Measurements from ENCODE around the genes SETMAR and ARL8B.

GRCh38 chr3:217310-217855, 20.8 kb downstream of the CHL1 start:
- PRO-cap, result no peak
CAGE:
- cytosol, long polyA minus RNA, result no peak
- cytosol, long polyA plus RNA, result no peak
- long polyA plus RNA, result no peak
- nucleus, long polyA minus RNA, result no peak
- nucleus, long polyA plus RNA, result no peak

DNA sequence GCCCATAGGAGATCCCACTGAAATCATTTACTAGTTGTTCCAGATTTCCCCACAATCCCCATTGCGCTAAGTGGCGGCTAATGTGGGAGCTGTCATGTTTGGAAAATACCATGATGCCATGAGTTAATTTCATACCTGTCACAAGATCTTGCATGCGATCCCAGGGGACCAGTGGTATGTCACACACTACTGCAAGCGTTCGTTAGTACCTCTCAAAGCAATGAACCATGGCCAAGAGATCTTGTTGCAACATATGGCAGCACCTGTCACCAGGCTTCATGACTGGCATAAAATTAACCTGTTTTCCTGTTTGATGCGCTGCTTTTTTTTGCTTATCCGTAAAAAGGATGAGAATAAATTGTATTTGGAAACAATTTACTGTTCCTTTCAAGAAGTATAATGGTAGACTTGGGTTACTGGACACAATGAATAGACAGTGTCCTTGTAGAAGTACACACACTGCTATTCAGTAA, 81.8 kb downstream of the CHL1 start:
- PRO-cap, result no peak
CAGE:
- cytosol, long polyA minus RNA, result no peak
- cytosol, long polyA plus RNA, result no peak
- long polyA plus RNA, result no peak
- nucleus, long polyA minus RNA, result no peak
- nucleus, long polyA plus RNA, result no peak

DNA sequence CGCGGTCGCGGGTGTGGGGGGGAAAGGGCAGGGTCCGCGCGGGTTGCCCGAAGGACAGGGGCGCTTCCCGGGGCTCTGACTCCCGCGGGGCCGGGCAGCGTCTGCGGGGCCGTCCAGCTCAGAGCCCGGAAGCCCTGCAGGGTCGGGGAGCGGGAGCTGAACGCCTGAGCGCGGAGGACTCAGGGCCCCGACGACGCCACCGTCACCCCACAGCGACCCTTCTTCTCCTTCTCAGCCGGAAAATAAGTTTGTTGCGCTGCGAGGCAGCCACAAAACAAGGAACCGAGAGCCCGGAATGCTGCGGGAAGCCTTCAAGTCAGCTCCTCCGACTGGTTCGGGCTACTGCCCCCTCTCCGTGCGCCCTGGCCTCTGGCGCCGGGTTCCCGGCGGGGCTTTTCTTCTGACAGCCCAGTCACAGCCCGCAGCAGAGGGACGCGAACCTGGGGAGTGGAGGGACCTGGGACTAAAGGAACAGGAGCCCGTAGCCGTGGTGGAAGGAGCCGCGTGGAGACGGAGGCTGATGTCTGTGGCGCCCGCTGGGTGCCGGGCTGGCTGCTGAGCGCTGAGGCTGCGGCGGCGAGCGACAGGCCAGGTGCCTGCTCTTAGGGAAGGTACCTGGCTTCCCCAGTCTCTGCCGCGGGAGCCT, 496 bp downstream of the CNTN4 start:
- PRO-cap, result no peak
CAGE:
- cytosol, long polyA minus RNA, result no peak
- cytosol, long polyA plus RNA, result no peak
- long polyA plus RNA, result no peak
- nucleus, long polyA minus RNA, result no peak
- nucleus, long polyA plus RNA, result no peak

GRCh38 chr3:2099685-2100121, 1.0 kb downstream of the CNTN4 start:
- PRO-cap, result no peak
CAGE:
- cytosol, long polyA minus RNA, result no peak
- cytosol, long polyA plus RNA, result no peak
- long polyA plus RNA, result no peak
- nucleus, long polyA minus RNA, result no peak
- nucleus, long polyA plus RNA, result no peak

- PRO-cap, result no peak
CAGE:
- cytosol, long polyA minus RNA, result no peak
- cytosol, long polyA plus RNA, result no peak
- long polyA plus RNA, result no peak
- nucleus, long polyA minus RNA, result no peak
- nucleus, long polyA plus RNA, result no peak
These were observed 58.4 kb upstream of the SETMAR start for GRCh38 chr3:4244667-4245272.

DNA sequence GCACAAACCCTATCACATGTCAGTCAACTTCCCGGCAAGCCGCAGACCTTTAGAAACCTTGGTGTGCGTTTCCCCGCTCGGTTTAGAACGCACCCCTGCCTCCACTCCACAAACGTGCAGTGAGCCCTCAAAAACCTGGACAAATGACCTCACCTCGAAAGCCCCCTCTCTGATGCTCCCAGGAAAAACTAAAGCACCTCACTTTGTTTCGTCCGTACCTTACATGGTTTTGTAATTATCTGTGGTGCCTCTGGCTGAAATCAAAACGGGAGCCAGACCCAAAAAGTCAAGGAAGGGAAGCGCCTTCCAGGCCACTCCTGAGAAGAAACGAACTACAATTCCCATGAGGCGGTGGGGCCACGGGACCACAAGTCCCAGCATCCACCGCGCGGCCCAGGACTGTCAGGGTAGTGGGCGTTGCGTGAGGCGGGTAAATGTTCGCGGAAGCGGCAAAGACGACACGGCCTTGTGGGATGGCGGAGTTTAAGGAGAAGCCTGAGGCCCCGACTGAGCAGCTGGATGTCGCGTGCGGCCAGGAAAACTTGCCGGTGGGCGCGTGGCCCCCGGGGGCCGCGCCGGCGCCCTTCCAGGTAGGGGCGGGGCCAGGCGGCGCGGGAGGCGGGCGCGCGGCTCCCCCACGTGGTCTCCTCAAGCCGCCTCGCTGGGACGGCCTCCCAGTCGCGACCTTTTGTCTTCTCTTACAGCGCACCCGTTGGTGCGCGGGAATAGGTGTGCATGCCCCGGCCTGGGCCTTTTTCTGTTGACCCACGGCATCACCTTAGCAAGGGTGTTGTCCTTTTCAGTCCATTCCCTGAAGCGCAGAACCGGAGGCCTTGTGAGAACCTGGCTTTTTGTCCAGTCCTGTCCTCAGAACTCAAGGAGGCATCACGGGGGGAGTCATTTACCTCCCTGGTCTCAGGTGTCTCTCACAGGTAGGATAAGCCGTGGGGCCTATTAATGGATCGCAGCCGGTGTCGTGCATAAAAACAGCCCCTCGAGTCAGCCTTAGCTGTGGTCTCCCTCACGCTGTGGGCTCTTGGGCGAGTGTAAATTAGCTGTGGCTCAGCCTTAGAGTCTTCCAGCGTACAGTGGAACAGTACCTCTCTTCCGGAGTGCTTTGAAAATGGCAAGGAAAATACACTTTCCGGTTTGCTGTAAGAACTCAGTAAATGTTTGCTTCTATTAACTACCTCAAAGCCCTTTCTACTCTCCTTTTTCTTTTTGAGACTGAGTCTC, at the start of gene SETMAR:
Gene SETMAR (plus strand): TSS at position 433 of the 1,236 bp plus-strand sequence.
- PRO-cap, result bidirectional peak, plus-strand start at position 433 of the sequence, minus-strand start at position 319 of the sequence; bidirectional peak, plus-strand start at position 870 of the sequence, minus-strand start at position 863 of the sequence
CAGE:
- cytosol, long polyA minus RNA, result start-site peak on the plus strand centred at position 427 of the sequence, 14 bp wide, 26 reads
- cytosol, long polyA plus RNA, result start-site peak on the plus strand centred at position 446 of the sequence, 35 bp wide, 110 and 170 reads in 2 replicates
- long polyA plus RNA, result start-site peak on the plus strand centred at position 429 of the sequence, 69 bp wide, 117 and 339 reads in 2 replicates
- nucleus, long polyA minus RNA, result start-site peak on the plus strand centred at position 441 of the sequence, 42 bp wide, 94 reads
- nucleus, long polyA plus RNA, result no peak

- PRO-cap, result no peak
CAGE:
- cytosol, long polyA minus RNA, result no peak
- cytosol, long polyA plus RNA, result no peak
- long polyA plus RNA, result no peak
- nucleus, long polyA minus RNA, result no peak
- nucleus, long polyA plus RNA, result no peak
These were observed 195.2 kb downstream of the ITPR1 start for GRCh38 chr3:4688330-4688852.

DNA sequence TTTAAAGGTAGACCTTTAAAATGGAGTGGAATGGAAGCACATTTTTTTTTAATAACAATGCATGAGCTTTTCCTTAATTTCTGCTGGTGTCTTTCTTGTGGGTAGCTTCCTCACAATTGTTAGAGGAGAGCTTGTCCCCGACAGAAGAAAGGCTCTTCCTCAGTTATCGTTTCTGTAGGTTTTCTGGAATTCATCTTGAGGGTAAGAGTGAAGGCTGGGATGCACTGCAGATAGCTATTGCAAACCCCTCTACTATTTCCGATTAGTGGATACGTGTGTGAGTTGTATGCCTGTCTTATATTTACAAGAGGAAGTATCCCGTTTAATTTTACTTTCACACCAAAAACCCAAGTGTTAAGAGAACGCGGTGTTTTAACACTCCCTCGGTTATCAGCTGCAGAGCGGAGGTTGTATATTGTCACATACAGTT, 230.8 kb upstream of the BHLHE40 start:
- PRO-cap, result no peak
CAGE:
- cytosol, long polyA minus RNA, result no peak
- cytosol, long polyA plus RNA, result no peak
- long polyA plus RNA, result no peak
- nucleus, long polyA minus RNA, result no peak
- nucleus, long polyA plus RNA, result no peak

DNA sequence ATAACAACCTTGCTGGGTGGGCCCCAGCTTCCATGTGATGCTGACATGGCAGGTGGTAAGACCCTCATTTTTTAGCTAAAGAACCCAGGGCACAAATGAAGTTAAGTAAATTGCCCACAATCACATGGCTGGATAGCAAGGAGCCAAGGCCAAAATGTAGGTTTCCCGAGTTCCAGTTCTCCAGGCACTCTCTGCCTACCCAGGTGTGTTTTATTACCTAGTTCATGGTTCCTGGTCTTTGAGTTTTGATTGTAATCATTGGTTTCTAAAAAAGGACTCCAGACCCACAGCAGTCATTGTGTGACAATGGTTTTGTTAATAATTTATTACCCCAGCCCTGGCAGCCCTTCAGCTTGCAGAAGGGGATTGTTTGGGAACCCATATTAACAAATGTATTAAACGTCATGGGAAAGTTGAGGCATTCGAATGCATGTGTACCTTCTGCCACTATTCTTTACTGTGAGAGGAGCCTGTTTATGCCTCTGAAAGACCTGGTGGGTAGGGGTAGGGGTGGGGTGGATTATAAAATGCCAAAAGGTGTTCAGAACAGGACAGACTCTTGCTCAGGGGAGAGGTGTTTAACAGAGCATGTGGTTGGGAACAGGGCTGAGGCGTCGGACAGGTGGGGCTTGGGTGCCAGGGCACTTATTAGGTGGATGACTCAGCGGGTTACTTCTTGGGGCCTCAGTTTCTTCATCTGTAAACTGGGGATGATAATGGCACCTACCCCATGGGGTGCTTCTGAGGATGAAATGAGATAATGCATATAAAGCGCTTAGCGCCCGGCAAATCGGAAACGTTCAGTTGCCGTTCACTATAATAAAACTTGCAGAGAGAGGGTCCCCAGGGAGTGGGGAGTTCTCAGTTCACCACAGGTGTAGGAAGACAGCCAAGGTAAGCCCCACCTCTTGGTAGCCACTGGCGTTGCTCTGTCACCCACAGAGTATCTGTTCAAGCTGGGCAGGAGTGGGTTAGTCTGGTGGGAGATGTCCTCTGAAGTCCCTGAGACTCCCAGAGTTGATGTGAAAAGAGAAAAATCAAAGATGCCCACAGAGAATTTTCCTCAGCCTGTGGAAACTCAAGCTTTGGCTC, 221.9 kb upstream of the BHLHE40 start:
- PRO-cap, result no peak
CAGE:
- cytosol, long polyA minus RNA, result no peak
- cytosol, long polyA plus RNA, result no peak
- long polyA plus RNA, result no peak
- nucleus, long polyA minus RNA, result no peak
- nucleus, long polyA plus RNA, result no peak

- PRO-cap, result no peak
CAGE:
- cytosol, long polyA minus RNA, result no peak
- cytosol, long polyA plus RNA, result no peak
- long polyA plus RNA, result no peak
- nucleus, long polyA minus RNA, result no peak
- nucleus, long polyA plus RNA, result no peak
These were observed 171.9 kb upstream of the BHLHE40 start for GRCh38 chr3:4807373-4807697.

DNA sequence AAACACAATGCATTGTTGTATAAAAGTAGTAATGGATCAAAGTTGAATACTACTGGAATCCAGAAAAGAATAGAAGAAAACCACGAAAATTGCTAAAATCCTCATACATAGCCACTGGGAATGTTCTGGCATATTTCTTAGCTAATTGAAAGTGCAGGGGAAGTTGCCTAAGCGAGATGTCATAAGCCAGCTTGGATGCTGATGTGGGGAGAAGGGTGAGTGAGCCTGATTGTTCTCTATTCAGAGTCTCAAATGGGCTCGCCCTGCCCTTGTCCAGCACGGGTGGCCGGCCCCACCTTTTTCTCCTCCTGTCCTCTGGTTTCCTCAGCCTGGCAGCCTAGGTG, 151.1 kb upstream of the BHLHE40 start:
- PRO-cap, result no peak
CAGE:
- cytosol, long polyA minus RNA, result no peak
- cytosol, long polyA plus RNA, result no peak
- long polyA plus RNA, result no peak
- nucleus, long polyA minus RNA, result no peak
- nucleus, long polyA plus RNA, result no peak

- PRO-cap, result no peak
CAGE:
- cytosol, long polyA minus RNA, result no peak
- cytosol, long polyA plus RNA, result no peak
- long polyA plus RNA, result no peak
- nucleus, long polyA minus RNA, result no peak
- nucleus, long polyA plus RNA, result no peak
These were observed 38.4 kb upstream of the BHLHE40 start for GRCh38 chr3:4940951-4941177.

DNA sequence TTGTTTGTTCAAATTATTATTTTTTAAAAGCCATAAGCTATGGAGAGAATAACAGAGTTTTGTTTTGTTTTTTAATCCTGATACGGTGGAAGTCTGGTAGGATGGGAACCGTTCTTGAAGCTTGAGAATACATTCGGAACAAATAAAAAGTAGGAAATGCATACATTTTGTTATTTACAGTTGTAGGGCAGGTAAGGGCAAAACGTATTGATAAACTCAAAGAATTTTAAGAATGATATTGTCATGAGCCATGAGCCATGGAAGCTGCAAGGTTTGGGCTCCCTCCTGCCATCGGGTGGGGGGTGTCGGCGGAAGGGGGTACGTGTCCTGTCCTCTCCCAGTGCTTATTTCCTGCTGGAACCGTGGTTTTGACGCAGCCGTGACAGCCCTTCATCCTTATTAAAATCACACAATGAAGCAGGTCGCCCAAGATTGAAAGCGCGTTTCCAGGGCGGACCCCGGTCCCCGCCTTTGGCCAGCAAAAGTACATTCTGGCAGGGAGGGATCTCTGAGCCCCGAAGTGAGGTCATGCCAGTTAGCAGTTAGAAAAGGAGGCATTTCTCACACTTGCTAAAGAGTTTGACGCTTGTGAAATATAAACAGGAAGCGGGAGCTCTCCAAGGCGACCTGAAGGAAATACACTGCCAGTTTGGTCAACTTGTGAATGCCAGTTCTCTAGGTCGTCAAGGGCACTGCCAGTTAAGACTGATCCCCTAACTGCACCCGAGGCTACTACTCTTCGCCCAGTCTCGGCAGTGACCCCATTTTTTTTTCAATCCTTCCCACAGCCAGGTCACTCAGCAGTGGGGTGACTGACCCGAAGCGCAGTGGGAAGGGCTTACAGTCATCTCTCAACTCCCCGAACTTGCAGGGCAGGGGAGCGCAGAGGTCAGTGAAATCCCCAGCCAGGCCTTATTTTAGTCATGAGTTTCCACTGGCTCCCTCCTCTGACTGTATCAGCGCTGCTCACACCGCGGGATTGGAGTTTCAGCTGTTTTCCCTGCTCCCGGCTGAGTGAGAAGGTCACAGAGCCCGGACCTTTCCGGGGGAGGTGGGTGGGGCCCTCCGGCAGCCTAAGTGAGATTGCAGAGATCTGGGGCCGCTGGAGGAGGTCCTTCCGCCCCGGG, 2.2 kb upstream of the BHLHE40 start:
- PRO-cap, result bidirectional peak, plus-strand start at position 602 of the sequence, minus-strand start at position 473 of the sequence; bidirectional peak, plus-strand start at position 1,080 of the sequence, minus-strand start at position 981 of the sequence
CAGE:
- cytosol, long polyA minus RNA, result no peak
- cytosol, long polyA plus RNA, result no peak
- long polyA plus RNA, result no peak
- nucleus, long polyA minus RNA, result no peak
- nucleus, long polyA plus RNA, result no peak

DNA sequence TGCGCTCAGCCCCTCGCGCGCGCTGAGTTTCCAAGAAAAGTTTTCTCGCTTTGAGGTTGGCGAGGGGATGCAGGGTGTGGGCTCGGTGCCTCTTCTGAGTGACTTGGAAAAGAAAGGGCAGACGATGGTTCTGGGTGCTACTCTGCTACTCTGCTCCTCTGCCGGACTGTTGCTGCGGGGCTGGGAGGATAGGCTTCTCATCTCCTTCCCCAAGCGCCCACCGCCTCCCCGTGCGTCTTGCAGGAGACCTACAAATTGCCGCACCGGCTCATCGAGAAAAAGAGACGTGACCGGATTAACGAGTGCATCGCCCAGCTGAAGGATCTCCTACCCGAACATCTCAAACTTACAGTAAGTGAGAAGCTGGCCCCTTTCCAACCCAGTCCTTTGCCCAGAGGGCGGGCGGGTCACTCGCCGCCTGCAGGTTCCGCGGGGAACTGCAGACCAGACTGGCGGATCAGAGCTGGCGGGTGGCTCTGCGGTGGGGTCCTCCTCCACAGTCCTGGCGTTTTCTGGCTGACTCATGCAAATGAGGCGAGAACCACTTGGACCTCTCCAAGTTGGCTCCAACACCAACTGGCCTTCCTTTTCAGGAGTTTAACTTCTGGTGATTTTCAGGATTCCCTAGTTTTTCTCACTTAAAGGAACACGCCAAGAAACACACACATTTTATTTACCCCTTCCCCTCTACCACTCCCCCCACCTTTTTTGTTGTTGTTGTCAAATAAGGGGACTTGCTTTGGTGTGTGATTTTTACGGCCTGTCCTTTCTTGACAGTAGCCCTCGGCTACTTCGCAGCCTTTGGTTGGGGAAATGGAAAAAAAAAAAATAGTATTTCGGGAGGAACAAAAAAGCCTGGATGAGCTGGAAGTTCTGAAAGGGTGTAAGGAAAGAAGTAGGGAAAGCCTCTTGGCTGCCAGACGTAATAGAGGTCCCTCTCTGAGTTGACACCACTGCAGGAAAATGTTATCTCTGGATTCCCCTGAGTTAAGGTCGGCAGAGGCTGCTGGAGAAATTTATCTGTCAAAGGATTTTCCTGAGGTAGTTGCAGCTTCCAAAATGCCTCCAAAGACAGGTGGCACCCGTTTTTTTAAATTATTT, 1.2 kb downstream of the BHLHE40 start:
- PRO-cap, result bidirectional peak, plus-strand start at position 442 of the sequence, minus-strand start at position 329 of the sequence
CAGE:
- cytosol, long polyA minus RNA, result start-site peak on the plus strand centred at position 573 of the sequence, 72 bp wide, 8 reads
- cytosol, long polyA plus RNA, result no peak
- long polyA plus RNA, result no peak
- nucleus, long polyA minus RNA, result no peak
- nucleus, long polyA plus RNA, result no peak

DNA sequence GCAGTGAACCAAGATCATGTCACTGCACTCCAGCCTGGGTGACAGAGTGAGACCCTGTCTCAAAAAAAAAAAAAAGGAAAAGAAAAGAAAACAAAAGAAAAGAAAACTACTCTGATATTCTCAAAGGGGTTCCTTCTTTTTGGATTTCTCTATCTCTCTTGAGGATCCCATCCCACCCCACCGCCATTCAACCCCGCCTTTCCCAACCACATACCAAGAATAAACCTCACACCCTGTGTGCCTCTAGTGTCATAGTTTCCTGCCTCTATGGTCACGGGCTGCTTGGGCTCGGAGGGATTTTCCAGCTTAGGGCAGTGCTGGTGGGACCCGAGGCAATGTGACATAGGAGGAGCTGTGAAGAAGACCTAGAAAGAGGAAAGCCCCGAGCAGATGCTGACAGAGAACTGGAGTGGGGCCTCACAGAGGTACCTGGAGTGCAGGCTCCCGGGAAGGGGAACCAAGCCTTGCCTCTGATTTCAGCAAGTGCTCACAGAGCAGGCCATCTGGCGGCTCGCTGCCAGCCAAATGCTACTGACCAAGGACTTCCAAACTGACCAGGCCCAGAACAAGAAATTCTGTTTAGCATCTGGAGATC, 27.5 kb downstream of the BHLHE40 start:
- PRO-cap, result no peak
CAGE:
- cytosol, long polyA minus RNA, result no peak
- cytosol, long polyA plus RNA, result no peak
- long polyA plus RNA, result no peak
- nucleus, long polyA minus RNA, result no peak
- nucleus, long polyA plus RNA, result no peak

DNA sequence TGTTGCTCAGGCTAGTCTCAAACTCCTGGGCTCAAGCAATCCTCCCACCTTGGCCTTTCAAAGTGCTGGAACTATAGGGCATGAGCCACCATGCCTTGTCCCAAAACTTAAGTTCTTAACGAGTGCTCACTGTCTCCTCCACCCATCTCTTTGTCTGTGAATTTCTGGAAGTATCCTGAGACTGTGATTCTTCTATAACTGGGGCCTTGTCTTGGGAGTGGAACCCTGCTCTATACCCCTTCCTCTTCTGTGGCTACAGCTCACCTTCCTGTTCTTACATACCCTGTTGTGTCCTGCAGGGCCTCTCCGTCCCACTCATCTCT, 66.9 kb upstream of the ARL8B start:
- PRO-cap, result no peak
CAGE:
- cytosol, long polyA minus RNA, result no peak
- cytosol, long polyA plus RNA, result no peak
- long polyA plus RNA, result no peak
- nucleus, long polyA minus RNA, result no peak
- nucleus, long polyA plus RNA, result no peak

GRCh38 chr3:5121871-5122739, at the start of gene ARL8B:
Gene ARL8B, plus strand, starts transcription at chr3:5122292.
- PRO-cap, result unidirectional peak, plus-strand start at chr3:5122292; bidirectional peak, plus-strand start at chr3:5122514, minus-strand start at chr3:5122467; unidirectional peak, minus-strand start at chr3:5122690
CAGE:
- cytosol, long polyA minus RNA, result start-site peak on the plus strand at chr3:5122273-5122296, 525 reads
- cytosol, long polyA plus RNA, result start-site peak on the plus strand at chr3:5122264-5122386, 1,009 and 1,332 reads in 2 replicates
- long polyA plus RNA, result start-site peak on the plus strand at chr3:5122263-5122357, 1,493 and 2,252 reads in 2 replicates
- nucleus, long polyA minus RNA, result start-site peak on the plus strand at chr3:5122287-5122349, 1,304 reads
- nucleus, long polyA plus RNA, result start-site peak on the plus strand at chr3:5122275-5122357, 448 and 692 reads in 2 replicates

GRCh38 chr3:5699810-5700207, 512.3 kb downstream of the EDEM1 start:
- PRO-cap, result no peak
CAGE:
- cytosol, long polyA minus RNA, result no peak
- cytosol, long polyA plus RNA, result no peak
- long polyA plus RNA, result no peak
- nucleus, long polyA minus RNA, result no peak
- nucleus, long polyA plus RNA, result no peak

- PRO-cap, result no peak
CAGE:
- cytosol, long polyA minus RNA, result no peak
- cytosol, long polyA plus RNA, result no peak
- long polyA plus RNA, result no peak
- nucleus, long polyA minus RNA, result no peak
- nucleus, long polyA plus RNA, result no peak
These were observed 370.5 kb upstream of the GRM7 start for GRCh38 chr3:6490119-6491073.

DNA sequence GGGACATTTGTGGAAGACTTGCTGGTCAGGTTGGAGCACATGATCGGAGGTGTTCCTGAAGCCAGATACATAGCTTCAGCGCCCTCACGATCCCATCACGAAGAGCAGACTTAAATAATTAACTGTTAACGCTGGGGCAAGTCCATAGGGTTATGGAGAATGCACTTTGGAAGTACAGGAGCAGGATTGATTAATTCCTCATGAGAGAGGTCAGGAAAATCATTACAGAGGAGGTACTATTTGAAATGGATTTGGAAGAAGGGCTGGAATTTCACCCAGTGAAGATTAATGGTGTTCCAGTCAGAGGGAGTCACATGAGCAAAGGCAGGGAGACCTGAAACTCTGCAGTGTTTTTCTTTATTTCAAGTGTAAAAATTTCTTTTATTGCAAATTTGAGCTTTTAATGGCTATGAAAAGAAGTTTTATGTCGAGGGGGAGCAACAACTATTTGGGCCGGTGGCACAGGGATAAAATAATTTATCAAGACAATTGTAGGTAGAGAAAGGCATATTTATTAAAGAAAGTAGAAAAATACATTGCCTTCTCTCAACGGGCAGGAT, 329.7 kb upstream of the GRM7 start:
- PRO-cap, result no peak
CAGE:
- cytosol, long polyA minus RNA, result no peak
- cytosol, long polyA plus RNA, result no peak
- long polyA plus RNA, result no peak
- nucleus, long polyA minus RNA, result no peak
- nucleus, long polyA plus RNA, result no peak

All from endothelial cell of umbilical vein (primary cell).